A549 (cell line): Measurements from ENCODE around the gene ELP1.

- PRO-cap, result no peak
CAGE:
- cytosol, long polyA plus RNA, result no peak
- long polyA plus RNA, result no peak
- nucleus, long polyA plus RNA, result no peak
Observed at GRCh38 chr9:107636746-107637311, 147.3 kb upstream of the KLF4 start.

GRCh38 chr9:107755173-107755835 is 265.7 kb upstream of the KLF4 start:
- PRO-cap, result no peak
CAGE:
- cytosol, long polyA plus RNA, result no peak
- long polyA plus RNA, result no peak
- nucleus, long polyA plus RNA, result no peak

- PRO-cap, result no peak
CAGE:
- cytosol, long polyA plus RNA, result no peak
- long polyA plus RNA, result no peak
- nucleus, long polyA plus RNA, result no peak
Observed at GRCh38 chr9:107820321-107820785, 330.8 kb upstream of the KLF4 start.

DNA sequence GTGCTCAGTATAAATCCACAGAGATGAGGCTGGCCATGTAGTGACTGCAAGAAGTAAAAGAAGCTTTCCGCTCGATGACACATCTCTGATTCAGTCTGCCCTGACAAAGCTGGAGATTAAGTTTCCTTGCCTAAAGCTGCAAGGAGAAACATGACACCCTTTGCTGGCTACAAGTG is 304.5 kb downstream of the ACTL7B start:
- PRO-cap, result no peak
CAGE:
- cytosol, long polyA plus RNA, result no peak
- long polyA plus RNA, result no peak
- nucleus, long polyA plus RNA, result no peak

DNA sequence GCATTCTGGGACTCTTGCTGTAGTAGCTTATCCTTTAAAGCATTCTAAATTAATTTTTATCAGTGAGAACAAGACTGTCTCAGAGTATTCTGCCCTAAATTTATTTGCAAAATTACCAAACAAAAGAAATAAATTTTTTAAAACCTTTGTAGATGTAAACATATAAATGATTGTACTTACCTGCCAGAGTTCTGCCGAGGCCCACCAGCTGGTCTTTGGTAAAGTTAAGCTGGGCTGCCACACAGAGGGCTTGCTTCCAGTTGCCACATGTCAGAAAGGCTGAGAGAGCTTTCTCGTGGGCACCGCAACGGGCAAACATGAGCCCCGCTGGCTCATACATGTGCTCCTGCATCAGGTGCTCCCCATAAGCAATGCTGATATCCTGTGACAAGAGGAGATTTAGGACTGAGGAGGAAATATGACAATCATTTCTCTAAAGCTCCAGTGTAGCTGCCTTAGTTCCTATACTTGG is 29.0 kb downstream of the ACTL7A start:
- PRO-cap, result no peak
CAGE:
- cytosol, long polyA plus RNA, result no peak
- long polyA plus RNA, result no peak
- nucleus, long polyA plus RNA, result no peak

DNA sequence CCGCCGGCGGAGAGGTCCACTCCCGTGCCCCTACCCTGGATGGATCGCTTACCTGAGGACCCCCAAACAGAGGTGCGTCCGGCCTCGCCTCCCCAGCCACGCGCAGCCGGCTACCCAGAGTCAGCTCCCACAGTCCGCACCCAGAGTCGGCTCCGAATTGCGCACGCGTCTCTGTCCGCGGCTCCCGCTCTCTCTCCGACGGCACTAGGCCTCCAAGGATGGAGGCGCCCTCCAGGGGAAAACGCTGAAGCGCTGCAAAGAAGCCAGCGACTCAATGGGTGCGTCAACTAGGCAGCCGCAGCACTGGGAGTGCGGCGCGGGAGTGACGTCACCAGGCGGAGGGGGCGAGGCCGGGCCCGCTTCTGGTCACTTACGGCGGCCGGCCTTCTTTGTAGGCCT is at the start of gene ELP1:
Gene ELP1 (minus strand): TSS at position 313 of the 399 bp plus-strand sequence.
- PRO-cap, result no peak
CAGE:
- cytosol, long polyA plus RNA, result no peak
- long polyA plus RNA, result no peak
- nucleus, long polyA plus RNA, result no peak

- PRO-cap, result no peak
CAGE:
- cytosol, long polyA plus RNA, result no peak
- long polyA plus RNA, result no peak
- nucleus, long polyA plus RNA, result no peak
Observed at GRCh38 chr9:109016257-109017103, 3.2 kb upstream of the CTNNAL1 start.

DNA sequence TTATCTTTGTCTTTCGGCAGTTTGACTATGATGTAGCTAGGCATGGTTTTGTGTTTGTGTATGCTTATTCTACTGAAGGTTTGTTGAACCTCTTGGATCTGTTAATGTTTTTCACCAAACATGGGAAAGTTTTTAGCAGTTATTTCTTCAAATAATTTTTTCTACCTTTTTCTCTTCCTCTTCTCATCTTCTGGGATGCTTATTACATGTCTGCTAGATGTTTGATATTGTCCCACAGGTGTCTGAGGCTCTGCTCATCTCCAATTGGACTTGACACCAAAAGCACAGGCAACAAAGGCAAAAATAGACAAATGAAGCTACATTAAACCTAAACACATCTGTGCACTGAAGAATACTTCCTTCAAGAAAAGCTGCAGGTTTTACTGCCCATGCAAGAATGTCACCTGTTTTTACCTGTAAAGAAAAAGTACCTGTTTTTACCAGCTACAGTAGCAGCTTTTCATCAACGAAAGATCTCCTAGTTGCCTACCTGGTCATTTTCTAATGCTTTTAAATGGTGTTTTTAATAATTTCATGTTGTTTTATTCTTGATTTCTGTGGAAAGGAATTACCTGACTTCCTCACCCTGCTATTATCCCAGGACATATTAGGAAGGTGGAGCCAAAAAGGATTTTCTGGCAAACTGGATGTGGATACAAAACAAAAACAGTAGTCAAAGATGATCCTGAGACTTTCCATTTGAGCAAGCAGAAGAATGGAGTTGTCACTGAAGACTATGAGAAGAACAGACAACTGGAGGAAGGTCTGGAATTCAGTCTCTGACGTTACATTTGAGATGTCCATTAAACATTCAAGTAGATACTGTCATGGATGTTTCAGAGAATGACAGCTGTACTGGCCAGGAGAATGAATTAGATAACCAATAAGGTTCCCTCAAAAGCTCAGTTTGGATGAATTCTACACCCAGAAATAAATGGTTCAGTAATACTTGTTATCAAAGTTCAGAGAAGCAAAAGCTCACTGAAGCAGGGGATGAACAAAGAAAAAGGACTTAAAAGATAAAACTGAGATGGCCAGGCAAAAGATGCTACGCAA is 40.7 kb downstream of the TMEM245 start:
- PRO-cap, result no peak
CAGE:
- cytosol, long polyA plus RNA, result no peak
- long polyA plus RNA, result no peak
- nucleus, long polyA plus RNA, result no peak

DNA sequence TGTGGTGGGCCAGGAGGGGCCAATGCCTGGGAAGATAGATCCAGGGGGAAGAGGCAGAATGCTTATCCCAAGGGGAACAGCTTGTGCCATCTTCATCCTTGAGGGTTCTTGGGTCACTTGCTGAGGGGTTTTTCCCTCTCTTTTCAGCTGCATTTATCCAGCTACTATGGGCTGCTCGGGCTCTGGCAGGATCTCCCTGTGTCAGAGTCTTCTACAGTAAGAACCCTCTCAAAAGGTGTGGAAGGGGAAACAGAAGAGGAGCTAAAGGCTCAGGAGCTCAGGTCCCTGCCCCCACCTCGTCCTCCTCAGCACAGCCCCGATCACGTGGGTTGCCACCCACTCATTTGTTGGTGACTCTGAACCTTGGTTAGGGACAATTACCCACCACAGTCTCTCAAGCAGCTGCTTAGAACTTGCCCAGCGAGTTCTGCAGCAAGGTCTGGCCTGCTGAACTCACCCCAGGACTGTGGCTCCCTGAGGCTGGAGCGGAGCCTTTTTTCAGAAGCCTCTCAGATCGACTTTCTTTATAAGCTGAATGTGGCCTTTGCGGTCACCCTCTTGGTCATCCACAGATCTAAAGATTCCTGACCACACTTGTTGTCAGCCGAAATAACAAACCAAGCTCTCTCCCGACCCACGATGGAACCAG is 24.4 kb upstream of the EPB41L4B start:
- PRO-cap, result no peak
CAGE:
- cytosol, long polyA plus RNA, result no peak
- long polyA plus RNA, result no peak
- nucleus, long polyA plus RNA, result no peak

GRCh38 chr9:110125145-110126078 is 82.5 kb downstream of the C9orf152 start:
- PRO-cap, result no peak
CAGE:
- cytosol, long polyA plus RNA, result no peak
- long polyA plus RNA, result start-site peak on the plus strand at chr9:110125512-110125546, 39 and 38 reads in 2 replicates
- nucleus, long polyA plus RNA, result no peak

DNA sequence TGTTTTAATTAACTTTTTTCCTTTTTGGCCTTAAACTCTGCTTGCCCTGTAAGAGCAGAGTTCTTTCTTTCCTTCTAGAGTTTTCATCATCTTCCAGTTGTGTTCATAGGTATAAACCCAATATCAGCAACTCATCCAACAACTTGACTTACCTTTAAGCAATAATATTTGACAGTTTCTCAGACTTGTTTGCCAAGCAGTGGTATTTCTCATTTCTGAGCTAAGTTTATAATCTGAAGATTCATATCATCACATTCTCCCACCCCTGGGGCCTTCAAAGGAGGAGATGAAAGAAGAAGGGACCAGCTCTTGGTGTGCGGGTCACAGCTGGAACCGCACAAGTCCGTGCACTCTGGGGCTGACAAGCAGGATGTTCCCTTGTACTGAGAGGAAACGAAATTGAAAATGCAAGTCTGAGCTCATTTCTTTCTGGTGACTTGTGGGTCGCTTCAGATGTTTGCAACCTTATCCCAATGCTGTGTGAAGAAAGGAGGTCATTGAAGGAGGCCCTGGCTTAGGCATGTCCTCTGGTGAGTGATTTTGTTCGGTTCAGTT is 59.7 kb downstream of the C9orf152 start:
- PRO-cap, result no peak
CAGE:
- cytosol, long polyA plus RNA, result no peak
- long polyA plus RNA, result no peak
- nucleus, long polyA plus RNA, result no peak

DNA sequence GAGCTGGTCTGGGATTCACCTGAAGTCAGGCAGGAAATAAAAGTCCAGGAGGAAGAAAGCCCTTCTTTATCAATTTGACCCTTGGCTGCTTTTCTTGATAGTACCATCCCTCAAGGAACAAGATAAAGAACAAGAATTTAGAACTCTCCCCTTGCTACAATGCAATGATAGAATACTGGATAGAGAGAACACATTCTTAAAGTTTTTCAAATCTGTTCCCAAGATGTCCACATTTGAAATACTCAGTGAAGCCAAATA is 228 bp downstream of the TXNDC8 start:
- PRO-cap, result no peak
CAGE:
- cytosol, long polyA plus RNA, result no peak
- long polyA plus RNA, result no peak
- nucleus, long polyA plus RNA, result no peak

DNA sequence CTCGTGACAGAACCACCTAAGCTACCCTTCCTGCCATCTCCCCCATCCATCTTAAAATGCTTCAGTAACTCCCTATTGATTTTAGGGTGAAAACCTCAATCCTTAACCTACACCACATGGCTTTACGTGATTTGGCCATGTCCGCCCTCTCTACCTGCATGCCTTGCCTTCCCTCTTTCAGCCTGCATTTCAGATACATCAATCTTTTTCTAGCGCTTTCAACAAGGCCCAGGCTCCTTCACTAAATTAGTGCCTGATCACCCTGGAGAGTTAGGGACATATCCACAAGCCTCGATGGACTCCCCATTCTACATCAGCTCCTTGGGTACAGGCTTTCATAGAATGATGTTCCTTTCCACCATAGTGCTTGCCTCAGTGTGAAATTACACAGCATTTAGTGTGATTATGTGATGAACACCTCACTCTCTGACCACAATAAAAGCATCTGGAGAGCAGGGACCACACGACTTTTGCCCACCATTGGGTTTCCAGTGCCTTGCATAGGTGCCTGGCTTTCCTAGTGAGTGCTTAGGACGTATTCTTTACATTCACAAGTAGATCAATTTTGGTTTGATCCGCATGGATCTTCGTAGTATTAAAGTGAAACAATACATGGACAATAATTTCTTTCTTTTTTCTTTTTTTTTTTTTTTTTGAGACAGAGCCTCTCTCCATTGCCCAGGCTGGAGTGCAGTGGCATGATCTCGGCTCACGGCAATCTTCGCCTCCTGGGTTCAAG is 104.3 kb upstream of the TXNDC8 start:
- PRO-cap, result no peak
CAGE:
- cytosol, long polyA plus RNA, result no peak
- long polyA plus RNA, result no peak
- nucleus, long polyA plus RNA, result no peak

- PRO-cap, result no peak
CAGE:
- cytosol, long polyA plus RNA, result no peak
- long polyA plus RNA, result no peak
- nucleus, long polyA plus RNA, result no peak
Observed at GRCh38 chr9:111287855-111288130, 42.2 kb downstream of the OR2K2 start.

GRCh38 chr9:111371466-111371909 is 41.5 kb upstream of the OR2K2 start:
- PRO-cap, result no peak
CAGE:
- cytosol, long polyA plus RNA, result no peak
- long polyA plus RNA, result no peak
- nucleus, long polyA plus RNA, result no peak

DNA sequence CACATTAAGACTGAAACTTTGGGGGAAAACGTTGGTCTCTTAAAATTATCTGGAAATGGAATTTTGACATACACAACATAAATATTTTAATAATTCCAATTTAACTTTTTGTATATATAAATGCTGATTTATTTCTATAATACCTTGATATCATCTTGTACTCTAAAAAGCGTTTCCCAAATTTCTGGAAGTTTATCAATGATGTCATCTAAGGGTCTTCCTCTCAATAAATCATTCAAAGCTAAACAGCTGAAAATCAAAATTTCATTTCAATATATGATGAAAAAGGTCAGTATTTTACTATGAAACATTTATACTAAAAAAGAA is 55.1 kb upstream of the OR2K2 start:
- PRO-cap, result no peak
CAGE:
- cytosol, long polyA plus RNA, result no peak
- long polyA plus RNA, result no peak
- nucleus, long polyA plus RNA, result no peak

DNA sequence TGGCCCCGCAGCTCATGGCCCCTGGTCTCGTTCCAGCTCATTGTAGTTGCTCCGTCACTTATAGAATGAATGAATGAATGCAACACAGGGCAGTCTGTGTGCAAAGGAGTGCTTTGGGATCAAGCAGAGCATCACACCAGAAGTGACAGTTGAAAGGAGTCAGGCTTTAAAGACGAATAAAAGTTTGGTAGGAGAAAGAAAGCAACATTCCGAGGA is 938 bp downstream of the ZNF483 start:
- PRO-cap, result no peak
CAGE:
- cytosol, long polyA plus RNA, result no peak
- long polyA plus RNA, result no peak
- nucleus, long polyA plus RNA, result no peak

DNA sequence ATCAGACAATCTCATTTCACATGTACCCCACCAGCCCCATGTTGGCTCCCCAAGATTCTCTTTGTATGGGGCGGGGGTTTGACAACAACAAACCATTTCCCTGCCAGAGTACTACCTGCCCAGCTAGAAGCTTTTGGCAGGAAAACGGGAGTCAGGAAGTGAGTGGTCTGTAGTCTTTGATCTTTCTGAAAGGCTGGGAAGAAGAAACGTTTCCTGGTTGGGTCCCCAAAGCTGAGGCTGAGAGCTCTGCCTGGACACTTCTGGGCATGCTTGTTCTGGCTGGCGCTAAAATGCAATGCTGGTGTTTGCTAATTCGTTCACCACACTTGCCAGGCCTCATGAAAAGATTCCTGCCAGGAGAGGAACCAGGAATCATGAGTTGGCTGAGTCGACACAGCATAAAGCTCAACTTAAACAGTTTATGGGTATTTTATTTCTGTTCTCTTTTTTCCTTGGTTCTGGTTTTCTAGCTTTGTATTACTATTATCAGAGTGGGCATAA is 10.6 kb upstream of the PTGR1 start:
- PRO-cap, result no peak
CAGE:
- cytosol, long polyA plus RNA, result no peak
- long polyA plus RNA, result no peak
- nucleus, long polyA plus RNA, result no peak

DNA sequence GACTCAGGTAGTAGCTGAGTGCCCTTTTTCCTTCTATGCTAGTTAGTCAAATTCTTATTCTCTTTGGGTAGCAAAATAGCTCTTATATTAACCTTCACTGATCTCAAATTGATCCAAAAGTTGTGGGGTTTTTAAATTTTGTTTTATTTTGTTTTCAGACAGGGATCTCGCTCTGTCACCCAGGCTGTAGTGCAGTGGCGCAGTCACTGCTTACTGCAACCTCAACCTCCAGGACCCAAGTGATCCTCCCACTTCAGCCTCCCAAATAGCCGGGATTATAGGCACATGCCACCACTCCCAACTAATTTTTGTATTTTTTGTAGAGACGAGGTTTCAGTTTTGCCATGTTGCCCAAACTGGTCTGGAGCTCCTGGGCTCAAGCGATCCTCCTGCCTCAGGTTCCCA is 40.6 kb upstream of the UGCG start:
- PRO-cap, result no peak
CAGE:
- cytosol, long polyA plus RNA, result no peak
- long polyA plus RNA, result no peak
- nucleus, long polyA plus RNA, result no peak

GRCh38 chr9:111945281-111945654 is 48.7 kb downstream of the UGCG start:
- PRO-cap, result no peak
CAGE:
- cytosol, long polyA plus RNA, result no peak
- long polyA plus RNA, result no peak
- nucleus, long polyA plus RNA, result no peak